Cardiac ventricle fibroblast (primary cell): ENCODE data around the genes RFWD3 and CTRB2.

GRCh38 chr16:74449045-74450013, 28.1 kb upstream of the CLEC18B start:
- RAMPAGE, long total RNA: no peak

- RAMPAGE, long total RNA: no peak
Measured at GRCh38 chr16:74465653-74466019, 44.4 kb upstream of the CLEC18B start.

DNA sequence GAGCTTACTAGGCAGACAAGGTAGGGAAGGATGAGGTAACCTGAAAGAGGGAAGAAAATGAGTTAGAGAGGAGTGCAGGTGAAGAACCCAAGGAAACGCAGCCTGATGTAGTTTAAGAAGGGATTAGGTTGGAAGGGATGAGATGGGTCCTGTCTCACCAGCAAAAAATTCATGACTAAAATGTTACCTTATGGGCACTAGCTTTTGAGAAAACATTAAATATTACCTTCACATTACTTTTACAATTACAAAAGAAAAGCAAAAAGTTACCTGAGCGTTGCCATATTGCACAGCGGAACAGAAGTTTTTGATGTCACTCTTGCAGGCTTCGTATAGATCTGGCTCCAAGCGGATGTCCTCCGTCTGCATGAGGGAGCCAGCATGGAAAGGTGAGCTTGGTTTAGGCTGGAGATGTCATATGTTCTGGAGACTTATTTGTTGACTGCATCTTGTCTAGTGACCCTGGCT, 46.2 kb upstream of the CLEC18B start:
- RAMPAGE, long total RNA: no peak

DNA sequence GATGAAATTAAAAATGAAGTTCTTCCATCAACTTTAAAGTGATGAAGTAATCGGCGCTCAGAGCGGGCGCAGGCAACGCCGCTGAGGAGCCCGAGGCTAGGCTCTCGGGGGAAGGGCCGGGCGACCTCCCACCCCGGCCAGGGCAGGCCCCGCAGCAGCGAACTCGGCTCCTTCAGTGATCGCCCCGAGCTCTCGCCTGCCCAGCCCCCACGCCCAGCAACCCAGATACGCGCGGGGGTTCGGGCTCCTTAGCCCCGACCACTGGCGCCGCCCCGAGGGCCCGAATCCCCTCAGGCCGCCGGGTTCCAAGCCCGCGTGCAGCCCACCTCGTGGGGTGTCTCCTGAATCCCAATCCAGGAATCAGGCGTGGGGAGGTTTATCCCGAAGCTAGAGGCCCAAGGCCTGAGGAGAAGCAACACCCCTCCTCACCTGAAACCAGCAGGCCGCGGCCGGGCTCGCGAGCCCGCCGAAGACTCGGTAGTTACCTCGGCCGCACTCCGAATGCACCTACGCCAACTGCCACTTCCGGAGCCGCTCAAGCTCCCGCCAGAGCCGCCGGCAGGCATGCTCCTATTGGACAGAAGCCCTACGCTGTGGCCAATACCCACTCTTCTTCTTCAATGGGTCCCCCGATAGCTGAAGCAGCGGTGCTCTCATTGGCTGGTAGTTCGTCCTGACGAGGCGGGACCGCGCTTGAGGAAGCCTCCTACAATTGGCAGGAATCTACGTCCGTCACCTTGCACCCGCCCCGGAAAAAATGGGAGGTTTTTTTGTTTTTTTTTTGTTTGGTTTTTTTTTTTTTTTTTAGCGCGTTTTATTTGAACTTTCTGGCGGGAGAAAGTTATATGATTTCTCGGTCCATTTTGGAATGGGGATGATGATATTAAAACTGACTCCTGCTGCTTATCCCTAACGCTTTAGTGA, at the start of gene RFWD3:
TSS of gene RFWD3 (minus strand) at position 521 of the 924 bp plus-strand sequence.
- RAMPAGE, long total RNA: no peak

GRCh38 chr16:74667281-74667896, 712 bp upstream of the RFWD3 start:
- RAMPAGE, long total RNA: no peak

DNA sequence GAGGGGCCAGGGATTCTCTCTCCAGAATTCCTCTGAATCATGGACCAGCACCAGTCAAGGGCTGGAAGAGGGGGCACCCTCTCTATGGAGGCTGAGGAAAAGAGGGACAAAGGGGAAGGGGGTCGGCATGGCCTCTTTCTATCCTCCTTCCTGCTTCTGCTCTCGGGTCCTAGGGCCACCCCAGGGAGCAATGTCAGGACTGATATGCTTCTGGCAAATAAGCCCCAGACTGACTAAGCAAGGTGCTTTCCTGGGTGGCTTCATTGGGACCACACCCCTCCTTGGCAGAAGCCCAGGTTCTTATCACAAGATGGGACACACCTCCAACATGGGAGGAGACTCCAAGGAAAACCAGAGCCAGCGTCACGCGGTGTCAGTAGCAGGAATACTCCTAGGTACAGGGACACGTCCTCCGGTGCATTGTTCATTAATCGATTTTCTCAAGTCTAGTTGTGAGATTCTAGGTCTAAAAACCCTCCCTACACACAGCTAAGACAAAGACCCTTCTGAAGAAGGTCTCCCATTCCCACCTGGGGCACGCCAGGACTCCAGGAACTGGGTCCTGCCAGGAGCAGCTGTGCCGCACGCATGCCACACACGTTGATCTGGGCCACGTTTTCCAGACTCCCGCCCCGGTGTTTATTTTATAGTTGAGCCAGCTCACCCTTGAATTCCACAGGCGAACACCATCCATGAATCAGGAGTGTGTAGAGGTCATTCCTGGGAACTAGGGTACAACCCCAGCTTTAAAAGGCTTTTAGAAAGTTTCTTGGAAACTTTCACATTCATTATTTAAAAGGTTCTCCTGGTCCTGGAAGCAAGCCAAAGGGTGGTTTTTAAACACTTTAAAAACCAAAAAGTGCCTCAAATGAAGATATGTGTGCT, 30.9 kb downstream of the FA2H start:
- RAMPAGE, long total RNA: no peak

DNA sequence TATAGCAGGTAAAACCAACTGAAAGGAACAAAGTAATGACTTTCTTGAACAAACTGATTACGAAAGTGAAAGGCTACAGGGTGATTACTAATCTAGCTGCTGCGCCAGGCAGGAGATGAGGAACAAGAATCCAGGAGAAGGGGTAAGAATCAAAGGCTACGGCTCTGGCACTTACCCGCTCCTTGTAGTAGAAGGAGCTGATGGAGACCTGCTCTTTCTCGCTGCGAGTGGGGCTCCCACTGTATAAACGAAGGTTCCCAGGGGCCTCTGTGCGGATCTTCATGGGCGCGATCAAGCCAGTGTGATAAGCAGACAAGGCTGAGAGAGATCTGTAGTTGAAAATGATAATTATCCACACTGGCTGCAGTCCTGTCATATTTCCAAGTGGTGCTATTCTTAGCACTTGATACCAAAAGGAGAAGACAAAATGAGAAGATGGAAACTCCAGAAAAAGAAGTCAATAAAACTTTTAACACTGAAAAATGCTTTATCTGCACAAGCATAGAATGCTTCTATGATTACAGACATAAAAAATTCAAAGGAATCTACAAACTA, 81.1 kb downstream of the WDR59 start:
- RAMPAGE, long total RNA: no peak

- RAMPAGE, long total RNA: no peak
Measured at GRCh38 chr16:75011454-75012384, 12.9 kb downstream of the ZNRF1 start.

DNA sequence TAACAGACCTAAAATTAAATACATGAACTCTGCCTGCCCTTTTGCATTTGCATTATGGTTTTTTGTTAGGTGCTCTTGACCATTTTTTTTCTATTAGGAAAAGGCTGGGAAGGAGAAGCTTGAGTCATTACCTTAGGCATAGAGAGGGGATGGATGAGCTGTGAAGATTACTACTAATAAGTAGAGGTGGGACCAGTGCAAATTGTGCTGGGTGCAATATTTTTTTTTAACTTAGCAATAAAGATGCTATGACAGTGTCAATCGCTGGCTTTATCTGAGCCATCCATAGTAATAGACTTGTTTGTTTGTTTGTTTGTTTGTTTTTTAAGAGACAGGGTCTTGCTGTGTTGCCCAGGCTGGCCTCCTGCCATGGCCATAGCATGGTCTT, 46.4 kb downstream of the ZNRF1 start:
- RAMPAGE, long total RNA: no peak

DNA sequence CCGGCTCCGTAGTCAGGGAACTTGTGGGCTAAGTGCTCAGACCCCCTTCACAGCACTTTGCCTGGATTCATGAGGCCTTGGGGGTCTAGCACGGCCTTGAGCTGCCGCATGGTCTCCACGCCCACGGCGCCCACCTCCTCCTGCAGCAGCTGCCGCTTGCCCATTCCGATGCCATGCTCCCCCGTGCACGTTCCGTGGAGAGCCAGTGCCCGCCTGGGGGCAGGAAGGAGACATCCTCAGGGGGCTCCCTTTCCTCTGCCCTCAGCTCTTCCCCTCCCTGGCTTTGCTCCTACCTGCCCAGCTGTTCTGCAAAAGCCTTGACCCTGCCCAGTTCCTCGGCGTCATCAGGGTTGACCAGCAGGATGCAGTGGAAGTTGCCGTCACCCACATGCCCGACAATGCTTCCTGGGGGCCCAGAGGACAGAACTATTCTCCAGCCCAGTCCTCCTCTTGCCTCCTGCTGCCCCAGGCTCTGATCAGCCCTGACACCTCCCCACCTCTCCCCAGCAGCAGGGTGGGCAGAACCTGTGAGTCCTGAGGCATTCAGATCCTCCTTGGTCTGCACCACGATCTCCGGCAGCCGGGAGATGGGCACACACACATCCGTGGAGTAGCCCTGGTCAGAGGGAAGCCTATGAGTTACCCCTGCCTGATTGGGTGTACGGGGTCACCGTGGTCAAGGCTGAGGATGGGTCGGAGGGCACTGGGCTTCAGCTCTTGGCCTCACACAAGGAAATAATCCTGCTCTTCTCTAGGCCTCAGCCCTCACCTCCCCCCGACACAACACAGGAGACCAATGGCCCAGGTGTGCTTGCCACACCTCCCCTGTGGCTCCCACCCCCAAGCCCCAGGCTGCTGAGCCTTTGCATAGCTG, 4.0 kb downstream of the LDHD start:
- RAMPAGE, long total RNA: no peak

DNA sequence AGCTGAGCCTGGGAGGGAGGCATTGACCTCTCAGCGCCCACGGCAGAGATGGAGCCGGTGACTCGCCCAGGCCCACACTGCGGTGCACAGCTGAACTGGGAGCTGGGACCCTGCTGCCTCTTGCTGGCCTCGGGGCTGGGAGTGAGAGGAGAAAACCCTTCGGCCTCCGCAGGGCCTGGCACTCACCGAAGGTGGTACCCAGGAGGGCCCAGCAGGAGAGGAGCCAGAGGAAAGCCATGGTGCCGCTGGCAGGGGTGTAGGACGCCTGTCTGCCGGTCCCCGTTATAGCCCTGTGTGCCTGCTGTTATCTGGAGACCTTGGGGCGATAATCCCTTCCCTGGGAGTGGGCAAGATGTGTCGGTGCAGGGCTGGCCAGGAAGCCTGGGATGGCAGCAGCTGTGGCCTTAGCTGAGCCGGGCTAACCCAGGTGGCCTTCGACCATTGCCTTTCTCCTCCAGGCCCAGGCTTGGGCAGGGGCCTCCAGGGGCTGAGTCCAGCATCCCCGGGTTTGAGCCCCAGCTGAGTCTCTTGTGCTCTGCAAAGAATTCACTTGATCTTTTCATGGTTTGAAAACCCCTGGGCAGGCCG, at the start of gene CTRB2:
TSS of gene CTRB2 (minus strand) at position 258 of the 588 bp plus-strand sequence.
- RAMPAGE, long total RNA: no peak

DNA sequence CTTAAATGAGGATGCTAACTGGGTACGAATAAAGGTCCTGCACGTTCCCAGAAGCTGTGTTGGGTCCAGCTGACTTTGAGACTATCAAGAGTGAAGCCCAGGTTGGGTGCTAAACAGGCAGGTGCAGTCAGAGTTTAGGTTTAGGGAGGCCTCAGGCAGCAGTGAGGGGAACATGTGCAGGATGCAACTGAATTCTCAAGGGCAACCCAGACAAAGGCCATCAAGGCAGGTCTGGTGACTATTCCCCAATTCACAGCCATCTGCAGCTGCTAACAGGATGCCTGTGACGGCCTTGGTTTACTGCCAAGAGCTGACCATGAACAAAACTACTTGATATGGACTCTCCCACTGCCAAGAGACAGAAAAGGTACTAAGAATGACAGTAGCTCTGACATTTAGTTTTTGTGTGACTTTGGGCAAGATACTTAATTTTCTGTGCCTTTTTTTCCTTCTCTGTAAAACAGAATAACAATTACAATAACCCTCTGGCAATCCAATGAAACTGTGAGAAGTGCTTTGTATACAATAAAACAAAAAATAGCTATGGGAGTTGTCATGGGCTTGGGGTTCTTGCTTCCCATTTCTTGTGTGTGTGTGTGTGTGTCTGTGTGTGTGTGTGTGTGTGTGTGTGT, 45.3 kb upstream of the BCAR1 start:
- RAMPAGE, long total RNA: no peak

DNA sequence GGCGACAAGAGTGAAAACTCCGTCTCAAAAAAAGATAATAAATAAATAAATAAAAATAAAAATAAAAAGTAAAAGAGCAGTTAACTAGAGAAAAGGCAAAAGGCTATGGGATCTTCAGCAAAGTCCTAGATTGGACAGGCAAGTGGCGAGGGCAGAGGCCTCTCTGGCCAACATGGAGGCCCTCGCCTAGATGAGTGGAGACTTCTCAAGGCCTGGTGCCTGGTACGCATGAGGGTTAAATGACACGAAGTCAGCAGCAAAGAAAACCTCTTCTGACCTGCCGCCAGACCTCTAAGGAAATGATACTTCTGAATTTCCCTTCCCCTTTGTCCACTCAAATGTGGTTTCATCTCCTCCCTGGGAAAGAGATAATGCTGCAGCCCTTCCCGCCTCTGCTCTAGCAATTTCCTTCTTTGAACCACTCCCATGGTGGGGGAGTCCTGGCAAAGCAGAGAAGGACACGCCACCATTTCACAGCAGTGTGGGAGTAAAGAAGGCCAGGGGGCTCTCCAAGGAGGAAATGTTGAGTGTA, 65.6 kb upstream of the BCAR1 start:
- RAMPAGE, long total RNA: no peak

- RAMPAGE, long total RNA: no peak
Measured at GRCh38 chr16:75380158-75380785, 53.0 kb downstream of the CFDP1 start.

DNA sequence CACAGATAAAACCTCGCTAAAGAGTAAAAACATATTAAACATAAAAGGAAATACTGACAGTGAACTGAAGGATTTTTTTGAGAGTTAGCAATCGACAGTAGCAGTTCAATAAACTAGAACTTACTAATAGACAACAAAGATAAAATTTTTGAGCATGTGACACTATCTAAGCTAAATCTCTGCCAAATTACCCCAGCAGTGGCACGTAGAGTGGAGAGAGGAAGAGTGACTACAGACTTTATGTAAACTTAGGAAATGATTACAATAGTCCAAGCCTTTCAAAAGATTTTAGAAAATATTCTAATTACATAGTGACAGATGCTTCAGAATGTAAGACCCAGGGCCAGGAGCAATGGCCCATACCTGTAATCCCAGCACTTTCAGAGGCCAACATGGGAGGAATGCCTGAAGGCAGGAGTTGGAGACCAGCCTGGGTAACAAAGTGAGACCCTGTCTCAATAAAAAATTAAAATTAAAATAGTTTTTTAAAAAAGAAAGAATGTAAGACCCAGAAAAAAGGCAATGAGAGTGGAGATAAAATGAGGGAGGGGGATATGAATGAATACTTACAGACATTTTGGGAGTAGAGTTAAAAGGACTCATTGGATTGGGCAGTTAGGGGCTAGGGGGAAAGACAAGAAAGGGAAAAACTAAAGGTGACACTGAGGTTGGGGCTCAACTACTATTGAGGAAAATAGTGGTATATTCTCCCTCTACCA, 52.3 kb downstream of the CFDP1 start:
- RAMPAGE, long total RNA: no peak

- RAMPAGE, long total RNA: no peak
Measured at GRCh38 chr16:77211749-77212662, 12.8 kb downstream of the SYCE1L start.

DNA sequence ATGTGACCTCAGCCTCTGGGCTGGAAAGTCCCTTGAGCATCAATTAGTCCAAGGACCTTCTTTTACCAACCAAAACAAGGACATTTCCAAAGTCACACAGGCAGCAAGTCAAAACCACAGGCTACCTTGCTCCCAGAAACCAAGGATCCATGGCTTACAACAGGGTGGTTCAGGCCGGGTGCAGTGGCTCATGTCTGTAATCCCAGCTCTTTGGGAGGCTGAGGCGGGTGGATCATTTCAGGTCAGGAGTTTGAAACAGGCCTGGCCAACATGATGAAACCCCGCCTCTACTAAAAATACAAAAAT, 11.7 kb upstream of the VAT1L start:
- RAMPAGE, long total RNA: no peak

DNA sequence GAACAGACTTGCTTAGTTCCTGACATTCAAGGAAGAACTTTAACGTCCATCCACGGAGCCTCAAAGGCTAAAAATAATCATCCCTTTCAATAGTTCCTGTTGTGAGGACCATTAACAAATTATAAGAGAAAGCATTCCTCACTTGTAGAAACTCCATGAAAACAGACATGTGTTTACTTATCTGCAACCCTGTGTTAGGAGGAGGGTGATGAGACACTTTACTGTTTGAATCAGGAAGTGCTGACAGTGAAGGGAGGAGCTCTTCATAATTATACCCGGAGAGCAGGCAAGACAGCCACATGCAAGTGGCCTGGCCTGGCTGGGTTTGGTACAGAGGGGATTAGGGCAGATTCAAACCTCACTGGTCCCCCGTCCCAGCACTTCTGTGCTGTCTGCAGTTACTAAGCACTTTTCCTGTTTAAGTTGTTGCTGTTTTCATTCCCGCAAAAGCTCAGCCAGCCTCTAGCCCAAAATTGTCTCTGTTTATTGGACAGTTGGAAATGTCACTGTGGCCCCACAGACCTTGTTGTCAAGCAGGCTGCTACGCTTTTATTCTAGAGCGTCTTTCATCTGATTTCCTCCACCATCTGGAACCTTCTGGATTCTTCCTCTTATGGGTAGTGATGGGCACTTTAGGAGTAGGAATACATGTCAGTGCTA, 78.5 kb downstream of the WWOX start:
- RAMPAGE, long total RNA: no peak

DNA sequence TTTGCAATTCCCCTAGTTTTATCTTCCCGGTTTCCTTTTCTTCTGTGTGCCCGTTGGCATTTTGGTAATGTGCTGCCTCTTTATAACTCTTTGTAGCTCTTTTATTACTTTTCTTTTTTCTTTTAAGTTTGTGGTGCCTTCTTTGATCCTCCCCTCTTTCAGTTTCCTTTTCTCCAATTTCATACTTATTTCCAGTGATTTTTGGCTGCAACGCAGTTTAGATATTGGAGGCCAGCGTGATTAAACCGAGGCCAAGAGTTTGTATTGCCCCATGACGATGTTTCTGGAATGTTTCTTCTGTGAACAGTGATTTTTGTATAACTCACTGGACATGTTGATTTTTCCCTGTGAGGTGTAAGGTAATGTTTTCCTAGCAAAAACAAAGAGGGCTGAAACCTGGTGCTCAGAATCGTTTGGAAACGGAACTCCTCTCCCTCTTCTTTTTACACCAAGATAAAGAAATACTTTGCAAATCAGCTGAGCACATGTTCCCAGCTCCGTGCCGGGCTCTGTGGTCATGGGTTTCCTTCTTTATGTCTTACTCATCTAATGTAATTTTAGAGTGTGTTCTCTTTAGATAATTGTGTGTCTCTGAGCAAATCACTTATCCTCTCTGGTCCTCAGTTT, 344.3 kb downstream of the WWOX start:
- RAMPAGE, long total RNA: no peak

- RAMPAGE, long total RNA: no peak
Measured at GRCh38 chr16:78750068-78750467, 650.6 kb downstream of the WWOX start.